Cardiac septum (tissue), 1 donor: ENCODE results near the genes KRTAP10-10 and SUMO3.

DNA sequence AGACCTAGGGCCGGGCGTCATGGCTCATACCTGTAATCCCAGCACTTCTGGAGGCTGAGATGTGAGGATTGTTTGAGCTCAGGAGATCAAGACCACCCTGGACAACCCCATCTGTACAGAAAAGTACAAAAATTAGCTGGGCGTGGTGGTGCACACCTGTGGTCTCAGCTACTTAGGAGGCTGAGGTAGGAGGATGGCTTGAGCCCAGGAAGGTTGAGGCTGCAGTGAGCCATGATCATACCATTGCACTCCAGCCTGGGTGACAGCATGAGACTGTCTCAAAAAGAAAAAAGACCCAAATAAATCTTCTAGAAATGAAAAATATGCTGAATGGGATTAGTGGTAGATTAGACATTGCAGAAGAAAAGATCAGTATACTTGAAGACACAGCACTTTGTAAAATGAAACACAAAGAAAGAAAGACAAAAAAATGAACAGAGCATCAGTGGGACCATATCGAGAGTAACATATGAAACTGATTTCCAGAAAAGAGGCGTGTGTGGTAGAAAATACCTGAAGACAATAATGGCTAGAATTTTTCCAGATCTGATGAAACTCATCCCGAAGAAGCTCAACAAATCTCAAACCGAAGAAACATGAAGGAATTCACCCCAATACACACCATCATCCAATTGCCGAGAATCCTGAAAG lies 36.6 kb downstream of the AGPAT3 start:
- PRO-cap, result no peak

- PRO-cap, result no peak
These were observed 29.8 kb upstream of the TRAPPC10 start for GRCh38 chr21:43982058-43983028.

- PRO-cap, result no peak
These were observed 20.8 kb upstream of the TRAPPC10 start for GRCh38 chr21:43991172-43991905.

DNA sequence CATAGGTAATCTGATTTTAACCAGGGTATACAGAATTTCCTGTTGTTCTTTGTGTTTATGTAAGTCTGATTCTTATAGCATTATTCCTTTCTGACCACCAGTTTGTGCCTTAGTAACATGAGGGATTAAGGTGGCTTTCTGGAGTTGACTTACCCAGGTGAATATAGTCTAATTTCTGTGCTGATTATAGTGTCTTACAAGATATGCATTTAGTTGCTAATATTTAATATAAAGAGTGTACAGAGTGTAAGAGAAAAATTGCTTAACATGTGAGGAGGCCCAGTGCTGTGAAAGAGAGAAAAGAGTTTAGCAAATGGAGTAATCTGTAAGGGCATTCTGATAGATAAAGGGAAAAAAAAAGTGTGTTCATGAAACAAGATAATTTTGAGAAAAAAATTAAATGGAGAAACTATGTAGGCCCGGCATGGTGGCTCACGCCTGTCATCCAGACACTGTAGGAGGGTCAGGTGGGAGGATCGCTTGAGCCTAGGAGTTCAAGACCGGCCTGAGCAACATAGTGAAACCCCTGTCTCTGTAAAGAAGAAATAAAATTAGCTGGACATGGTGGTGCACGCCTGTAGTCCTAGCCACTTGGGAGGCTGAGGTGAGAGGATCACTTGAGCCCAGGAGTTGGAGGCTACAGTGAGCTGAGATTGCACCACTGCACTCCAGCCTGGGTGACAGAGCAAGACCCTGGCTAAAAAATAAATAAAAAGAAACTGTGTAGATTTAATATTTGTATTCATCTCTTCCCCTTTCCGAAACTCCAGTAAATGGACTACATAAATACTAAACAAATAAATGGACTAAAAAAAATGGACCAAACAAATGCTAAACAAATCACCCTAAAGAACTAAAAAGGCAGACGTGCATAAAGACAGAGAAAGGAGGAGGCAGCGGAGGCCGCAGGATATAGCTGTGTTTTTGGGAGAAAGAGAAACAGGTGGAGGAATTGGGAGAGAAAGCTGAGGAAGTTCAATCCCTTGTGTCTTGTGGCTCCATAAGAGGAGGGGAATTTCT lies 21.4 kb downstream of the TRAPPC10 start:
- PRO-cap, result no peak

GRCh38 chr21:44054422-44055353 lies 42.6 kb downstream of the TRAPPC10 start:
- PRO-cap, result unidirectional peak, plus-strand start at chr21:44055103

DNA sequence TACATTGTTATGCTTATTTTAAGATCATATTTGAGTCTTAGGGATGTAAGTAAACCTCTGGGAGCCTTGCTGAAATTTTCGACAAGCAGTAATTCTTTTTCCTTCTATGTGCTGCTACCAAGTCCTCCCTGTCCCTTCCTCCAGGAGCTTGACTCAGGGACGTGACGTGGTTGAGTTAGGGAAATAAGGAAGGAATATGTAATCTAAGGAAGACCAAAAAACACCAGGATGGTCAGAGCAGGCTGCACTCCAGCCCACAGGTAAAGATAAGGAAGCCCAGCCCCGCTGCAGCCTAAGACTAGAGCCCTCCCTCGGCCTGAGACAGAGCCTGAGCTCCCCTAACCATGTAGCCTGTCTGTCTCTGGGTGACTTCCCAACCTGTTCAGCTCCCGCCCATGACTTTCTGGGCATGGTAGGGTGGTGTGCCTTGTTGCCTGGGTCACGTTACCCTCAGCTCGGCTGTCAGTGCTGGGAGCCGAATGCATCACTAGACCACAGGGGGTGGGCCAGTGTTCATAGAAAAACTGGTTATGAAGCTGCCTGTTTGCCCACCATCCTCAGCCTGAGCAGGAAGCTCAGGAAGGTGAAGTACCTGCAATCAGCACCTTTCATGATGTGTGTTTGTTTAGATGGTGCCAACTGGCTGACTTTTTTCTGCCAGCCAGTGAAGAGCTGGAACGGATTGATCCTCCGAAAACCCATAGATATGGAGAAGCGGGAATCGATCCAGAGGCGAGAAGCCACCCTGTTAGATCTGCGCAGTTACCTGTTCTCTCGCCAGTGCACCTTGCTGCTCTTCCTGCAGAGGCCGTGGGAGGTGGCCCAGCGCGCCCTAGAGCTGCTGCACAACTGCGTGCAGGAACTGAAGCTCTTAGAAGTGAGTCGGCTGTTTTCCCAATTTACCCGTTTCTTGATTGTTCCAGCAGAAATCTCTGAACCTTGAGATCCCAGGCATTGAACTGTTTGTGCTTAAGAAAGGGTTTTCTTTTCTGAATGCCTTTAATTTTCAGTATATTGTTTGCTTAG lies 44.0 kb upstream of the PWP2 start:
- PRO-cap, result no peak

DNA sequence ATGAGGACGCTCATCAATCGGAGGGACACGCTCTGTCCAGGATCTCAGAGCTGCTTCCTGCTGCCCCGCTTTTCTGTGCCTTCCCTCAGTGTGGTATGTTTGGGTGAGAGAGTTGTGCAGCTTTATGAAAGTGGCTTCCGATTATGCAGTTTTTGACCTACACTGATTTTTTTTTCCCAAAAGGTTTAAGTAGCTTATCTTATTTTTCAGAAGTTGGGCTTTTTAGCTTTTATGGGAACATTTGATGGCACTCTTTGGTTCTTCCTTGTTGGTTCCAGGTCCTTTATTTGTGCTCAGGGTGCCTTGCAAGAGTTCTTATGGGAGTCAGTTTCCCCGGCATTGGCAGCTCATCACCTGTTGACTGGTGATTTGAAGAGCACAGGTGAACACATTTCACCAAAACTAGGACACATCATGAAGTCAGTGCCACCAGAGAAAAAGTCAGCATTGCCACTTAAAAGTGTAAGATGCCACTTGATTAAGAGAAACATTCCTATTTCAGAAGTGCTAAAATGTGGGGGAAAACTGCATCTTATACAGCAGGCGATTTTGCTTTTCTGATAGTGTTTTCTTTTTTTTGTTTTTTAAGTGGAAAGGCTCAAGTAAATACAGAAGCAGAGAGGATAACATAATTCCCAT lies 34.1 kb upstream of the PWP2 start:
- PRO-cap, result no peak

- PRO-cap, result no peak
These were observed 3.8 kb downstream of the PFKL start for GRCh38 chr21:44303393-44304358.

DNA sequence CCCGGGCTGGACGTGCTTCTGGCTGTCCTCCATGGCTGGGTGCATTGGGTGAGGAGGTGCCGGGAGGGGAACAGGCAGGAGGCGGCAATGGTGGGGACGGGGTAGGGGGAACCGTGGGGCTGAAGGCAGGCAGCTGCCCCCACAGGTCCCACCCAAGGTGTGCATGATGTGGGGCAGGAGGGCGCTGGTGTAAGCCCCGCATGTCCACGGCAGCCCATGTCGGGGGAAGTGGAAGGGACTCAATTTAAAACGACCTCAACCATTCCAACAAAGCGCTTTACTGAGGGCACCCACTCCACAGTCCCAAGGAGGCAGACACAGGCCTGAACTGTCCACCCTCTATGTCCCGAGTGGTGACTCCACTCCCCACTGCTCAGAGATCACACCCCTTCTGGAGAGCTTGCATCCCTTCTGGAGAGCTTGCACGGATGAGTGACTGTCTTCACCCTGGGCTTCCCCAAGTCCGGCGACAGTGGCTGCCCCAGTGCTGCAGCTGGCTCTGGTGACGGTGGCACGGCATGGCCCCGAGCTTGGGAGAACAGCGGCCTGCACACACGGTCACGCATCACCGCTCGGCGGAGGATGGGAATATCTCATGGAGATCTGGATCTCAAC lies 10.4 kb downstream of the CFAP410 start:
- PRO-cap, result no peak

GRCh38 chr21:44451944-44452328 lies 3.4 kb upstream of the LRRC3 start:
- PRO-cap, result no peak

- PRO-cap, result no peak
These were observed at the start of gene KRTAP10-10 for GRCh38 chr21:44637062-44637407. Gene KRTAP10-10, plus strand, starts transcription at chr21:44637356.

DNA sequence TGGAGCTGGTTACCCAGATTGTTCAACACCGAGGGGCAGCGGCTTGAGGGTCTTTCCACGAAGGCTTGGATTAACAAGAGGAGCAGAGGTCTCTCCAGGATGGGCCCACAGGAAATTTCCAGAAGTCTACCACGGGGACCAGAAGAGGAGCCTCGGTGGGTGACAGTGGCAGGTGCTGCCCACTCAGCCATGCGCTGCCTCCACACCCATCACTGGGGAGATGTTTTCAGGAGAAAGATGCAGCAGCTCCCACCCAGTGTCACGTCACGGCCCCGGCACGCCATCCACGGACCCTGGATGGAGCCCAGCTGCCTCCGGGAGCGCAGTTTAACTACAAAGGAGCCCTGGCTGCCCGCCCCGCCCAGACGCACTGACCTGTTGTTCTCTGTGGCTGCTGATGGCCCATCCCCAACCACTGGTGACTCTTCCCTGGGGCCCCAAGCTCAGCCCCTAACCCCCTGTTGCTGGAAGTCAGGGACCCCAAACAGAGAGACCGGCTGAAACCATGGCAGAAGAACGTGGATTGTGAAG lies 6.7 kb downstream of the TSPEAR start:
- PRO-cap, result no peak

GRCh38 chr21:44817790-44818991 lies at the start of gene SUMO3:
Gene SUMO3, minus strand, starts transcription at chr21:44818062.
- PRO-cap, result bidirectional peak, plus-strand start at chr21:44818237, minus-strand start at chr21:44818060

- PRO-cap, result no peak
These were observed 23.2 kb downstream of the PTTG1IP start for GRCh38 chr21:44850089-44850828.

GRCh38 chr21:44854231-44854694 lies 19.2 kb downstream of the PTTG1IP start:
- PRO-cap, result no peak

- PRO-cap, result no peak
These were observed 421 bp upstream of the PTTG1IP start for GRCh38 chr21:44873955-44874267.

DNA sequence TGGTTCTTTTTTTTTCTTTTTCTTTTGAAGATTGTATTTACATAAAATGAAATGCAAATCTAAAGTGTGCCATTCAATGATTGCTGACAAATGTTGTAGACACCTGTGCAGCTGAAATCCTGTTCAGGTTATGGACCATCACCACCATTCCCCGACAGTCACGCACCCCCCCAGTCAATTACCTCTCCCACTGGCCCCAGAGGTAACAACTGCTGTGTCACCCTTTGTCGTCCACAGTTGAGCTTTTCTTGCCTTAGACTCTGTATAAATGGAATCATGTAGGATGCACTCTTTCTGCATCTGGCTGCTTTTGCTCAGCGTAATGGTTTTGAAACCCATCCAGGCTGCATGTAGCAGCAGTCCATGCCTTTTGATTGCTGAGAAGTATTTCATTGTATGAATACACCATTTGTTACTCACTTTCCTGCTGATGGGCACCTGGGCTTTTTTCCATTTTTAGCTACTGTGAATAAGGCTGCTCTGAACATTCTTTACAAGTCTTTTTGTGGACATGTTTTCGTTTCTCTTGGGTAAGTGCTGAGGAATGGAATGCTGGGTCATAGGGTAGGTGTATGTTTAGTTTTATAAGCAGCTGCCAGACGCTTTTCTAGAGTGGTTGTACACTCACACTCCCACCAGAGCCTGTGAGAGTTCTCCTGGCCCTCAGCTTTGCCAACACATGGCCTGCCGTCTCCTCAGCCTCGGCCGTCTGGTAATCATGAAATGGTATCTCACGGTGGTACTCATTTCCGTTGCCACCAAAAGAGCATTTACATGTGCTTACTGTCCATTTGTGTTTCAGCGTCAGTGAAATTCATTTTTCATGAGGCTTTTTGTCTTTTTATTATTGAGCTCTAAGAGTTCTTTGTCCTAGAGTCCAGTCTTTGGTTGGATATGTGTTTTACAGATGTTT lies 22.6 kb downstream of the SLX9 start:
- PRO-cap, result no peak

DNA sequence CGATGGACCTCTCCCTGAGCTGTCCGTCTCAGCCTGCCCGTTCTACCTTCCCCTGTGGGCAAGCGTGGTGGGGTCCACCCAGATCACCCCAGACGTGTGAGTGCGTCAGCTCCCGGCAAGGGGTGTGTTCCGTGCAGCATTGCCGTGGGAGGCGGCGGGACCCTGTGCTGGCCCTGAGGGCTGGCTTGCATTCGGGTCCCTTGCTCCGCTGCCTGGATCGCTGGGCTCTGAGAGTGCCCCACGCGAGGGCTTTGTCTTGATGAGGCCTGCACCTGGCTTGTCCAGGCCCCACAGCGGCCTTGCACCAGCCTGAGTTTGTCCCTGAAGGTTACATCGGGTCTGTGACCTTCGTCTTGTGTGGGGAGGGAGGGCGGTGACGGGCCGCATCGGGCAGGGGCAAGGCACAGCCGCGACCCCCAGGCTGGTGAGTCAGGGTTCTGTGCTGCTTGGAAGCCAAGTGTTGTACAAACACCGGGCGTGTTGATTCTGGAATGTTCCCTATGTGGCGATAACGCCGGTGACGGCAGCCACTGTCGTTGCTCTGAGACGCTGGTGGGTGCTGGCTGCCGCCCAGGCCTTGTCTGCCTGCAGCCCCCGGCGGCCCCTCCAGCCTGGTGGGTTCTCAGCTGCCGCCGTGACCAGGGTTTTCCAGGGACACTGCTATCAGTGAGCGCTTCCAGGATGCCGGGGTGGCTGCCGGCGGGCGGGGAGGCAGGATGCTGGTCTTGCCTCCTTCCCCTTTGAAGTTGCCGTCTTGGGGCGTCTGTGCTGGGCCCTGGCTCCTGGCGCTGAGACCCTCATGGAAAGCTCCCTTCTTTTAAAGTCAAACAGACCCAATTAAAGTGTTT lies 42.9 kb downstream of the SLX9 start:
- PRO-cap, result no peak

- PRO-cap, result no peak
These were observed 51.9 kb downstream of the SLX9 start for GRCh38 chr21:44991524-44992393.

DNA sequence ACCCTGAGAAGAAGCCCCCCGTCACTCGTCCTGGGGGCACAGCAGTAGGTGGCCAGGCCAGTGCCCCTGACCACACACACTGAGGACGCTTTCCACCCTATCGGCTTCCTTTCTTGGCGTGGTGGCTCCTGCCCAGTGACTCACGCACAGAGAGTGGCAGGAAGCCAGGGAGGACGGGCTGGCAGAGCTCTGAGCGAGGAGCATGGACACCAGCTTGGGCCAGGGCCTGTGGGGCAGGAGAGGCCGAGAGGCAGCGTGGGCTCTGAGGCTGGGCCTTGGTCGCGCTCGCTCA lies 61.1 kb downstream of the SLX9 start:
- PRO-cap, result no peak